ENCODE measurements around a stretch of chr16.

- PRO-cap, result no peak
Measured at GRCh38 chr16:57450688-57451275, 3.5 kb downstream of the COQ9 start.

DNA sequence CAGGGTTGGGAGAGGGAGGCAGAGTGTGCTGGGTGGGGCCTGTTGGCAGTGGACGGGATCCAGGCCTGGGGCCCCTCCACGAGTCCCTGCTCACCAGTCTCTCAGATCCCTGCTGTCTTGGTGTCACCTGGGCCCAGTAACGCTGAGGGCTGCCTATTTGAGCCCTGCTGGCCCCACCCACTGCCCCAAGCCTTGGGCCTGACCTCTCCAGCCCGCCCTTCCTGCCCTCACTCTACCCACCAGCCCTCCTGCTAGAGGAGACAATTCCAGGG is 21.6 kb downstream of the CCDC102A start:
- PRO-cap, result no peak

GRCh38 chr16:57529951-57530599 is 6.3 kb downstream of the CCDC102A start:
- PRO-cap, result no peak

- PRO-cap, result no peak
Measured at GRCh38 chr16:57624130-57624601, 4.3 kb upstream of the ADGRG1 start.

- PRO-cap, result no peak
Measured at GRCh38 chr16:57630415-57631394, 2.3 kb downstream of the ADGRG1 start.

GRCh38 chr16:57786800-57787528 is 15.3 kb downstream of the KIFC3 start:
- PRO-cap, result no peak

- PRO-cap, result no peak
Measured at GRCh38 chr16:57807911-57808558, 5.7 kb upstream of the KIFC3 start.

DNA sequence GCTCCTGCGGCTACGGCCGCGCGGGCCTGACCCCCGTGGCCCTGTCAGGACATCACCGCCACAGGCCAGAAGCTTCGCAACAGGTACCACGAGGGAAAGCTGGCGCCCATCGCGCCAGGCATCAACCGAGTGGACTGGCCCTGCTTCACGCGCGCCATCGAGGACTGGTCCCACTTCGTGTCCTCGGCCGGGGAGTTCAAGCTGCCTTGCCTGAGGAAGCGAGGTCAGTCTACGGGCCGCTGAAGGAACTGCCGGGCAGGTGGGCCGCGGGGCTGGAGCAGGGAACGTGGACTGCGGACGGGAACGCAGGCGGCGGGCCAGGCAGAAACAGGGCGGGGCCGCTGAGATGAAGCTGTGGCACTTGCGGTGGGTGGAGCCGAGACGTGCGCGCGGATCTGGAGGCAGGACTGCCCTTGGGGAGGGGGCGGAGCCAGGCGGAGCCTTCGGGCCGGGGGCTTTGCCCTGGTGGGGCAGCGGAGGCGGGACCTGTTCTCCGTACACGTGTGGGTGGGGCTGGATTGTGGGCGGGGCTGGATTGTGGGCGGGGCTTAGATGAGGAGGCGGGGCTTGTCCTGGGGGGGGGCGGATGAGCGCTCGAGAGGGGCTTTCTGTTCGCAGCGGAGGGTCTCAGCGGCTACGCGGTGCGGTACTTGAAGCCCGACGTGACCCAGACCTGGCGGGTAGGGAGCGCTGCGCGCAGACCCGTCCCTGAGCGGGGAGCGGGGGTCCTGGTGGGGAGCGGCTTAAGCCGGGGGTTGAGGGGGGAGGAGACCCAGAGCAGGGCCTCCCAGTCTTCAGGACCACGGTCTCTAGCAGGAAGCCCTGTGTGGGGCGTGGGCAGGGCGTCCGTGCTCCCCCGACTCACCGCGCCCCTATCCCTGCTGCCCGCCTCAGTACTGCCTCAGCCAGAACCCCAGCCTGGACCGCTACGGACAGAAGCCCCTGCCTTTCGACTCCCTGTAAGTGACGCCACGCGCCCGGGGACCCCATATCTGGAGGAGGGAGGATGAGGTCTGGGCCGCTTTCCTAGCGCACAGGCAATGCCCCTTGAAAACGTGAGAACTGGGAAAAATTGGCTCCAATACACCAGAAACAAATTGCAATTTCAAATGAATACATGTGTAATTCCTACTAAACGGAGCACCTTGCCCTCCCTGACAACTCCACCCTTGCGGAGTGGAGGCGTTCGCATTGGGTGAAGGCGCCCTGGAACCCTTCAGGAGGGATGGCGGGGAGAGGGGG is 8.7 kb downstream of the TEPP start:
- PRO-cap, result no peak

DNA sequence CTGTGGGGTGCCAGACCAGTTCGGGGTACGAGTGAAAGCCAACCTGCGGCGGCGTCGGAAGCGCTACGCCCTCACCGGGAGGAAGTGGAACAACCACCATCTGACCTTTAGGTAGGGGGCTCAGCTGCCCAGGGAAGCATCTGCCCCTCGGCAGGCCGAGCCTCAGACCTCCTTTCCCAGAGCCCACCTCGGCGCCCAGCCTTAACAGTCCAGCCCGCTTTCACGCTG is 12.6 kb downstream of the MMP15 start:
- PRO-cap, result no peak

DNA sequence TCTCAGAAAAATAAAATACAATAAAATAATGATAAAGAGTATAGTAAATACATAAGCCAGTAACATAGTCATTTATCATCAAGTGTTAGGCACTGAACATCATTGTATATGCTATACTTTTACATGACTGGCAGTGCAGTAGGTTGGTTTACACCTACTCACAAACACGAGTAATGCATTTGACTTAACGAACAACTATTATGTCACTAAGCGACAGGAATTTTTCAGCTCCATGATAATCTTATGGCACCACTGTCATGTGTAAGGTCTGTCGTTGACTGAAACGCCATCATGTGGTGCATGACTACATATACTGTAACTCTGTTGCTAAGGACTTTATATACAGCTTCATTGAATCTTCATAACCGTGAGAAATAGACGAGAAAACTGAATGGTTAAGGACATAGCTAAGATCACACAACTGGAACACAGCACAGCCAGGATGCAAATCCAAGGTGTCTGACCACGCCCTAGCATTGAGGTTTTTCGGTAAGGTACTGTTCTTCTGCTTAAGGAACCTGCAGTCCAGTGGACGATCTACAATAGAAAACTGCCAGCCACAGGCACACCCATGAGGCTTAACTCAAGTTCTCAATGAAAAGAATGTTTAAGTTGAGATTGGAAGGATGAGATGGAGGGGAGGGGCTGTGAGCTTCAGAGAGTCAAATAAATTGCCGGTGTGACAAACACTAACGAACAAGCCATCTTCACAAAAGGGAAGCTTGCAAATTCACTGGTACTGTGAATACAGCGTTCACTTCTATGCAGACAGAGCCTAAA is 3.3 kb downstream of the CFAP20 start:
- PRO-cap, result no peak

DNA sequence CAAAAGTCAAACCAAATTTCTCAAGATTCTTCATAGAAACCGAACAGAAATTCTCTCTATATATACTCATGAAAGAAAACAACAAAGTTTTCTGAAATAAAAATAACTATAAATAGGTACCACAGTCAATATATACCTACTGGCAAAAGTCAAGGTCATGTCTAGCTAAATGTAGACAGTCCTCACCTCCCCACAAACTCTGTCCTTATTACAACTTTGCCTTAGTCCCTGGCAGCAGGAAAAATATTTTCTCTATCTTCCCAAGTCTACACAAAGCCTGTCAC is 2.8 kb downstream of the CFAP20 start:
- PRO-cap, result no peak

DNA sequence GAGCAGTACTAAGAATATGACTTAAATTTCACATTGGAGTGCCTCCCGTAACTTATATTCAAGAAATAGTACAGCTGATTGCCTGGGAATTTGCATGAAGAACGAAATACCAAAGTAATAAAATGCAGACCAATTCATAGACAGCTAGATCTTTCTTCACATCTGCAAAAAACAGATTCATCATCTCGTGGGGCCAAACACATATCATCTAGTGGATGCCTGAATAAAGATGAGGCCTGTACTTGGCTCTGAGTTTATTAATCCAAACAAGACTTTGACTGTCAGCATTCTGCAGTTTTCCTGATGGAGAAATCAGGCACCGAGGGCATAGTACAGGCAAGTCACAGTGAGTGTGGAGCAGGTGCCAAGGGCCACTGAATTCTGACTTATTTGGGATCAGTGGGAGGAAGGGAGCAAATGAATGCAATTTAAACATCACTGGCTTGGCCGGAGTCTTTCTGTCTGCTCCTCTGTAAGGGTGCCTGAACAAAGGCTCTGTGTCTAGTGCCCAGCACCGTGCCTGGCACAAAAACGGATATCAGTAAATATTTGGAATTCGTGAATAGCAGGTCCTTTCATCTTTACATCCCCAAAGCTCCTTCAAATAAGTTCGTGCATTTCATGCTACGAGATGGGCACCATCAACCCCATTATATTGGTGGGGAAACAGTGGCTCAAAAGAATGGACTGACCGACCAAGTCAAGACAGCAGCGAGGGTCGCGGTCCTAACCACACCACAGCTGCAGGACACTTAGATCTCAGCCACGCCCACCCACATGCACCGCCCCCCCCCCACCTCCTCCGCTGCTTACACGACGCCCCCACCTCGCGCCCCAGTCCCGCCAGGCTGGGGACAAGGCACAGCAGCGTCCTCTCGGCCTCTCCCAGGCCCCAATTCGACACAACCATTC is 877 bp downstream of the CFAP20 start:
- PRO-cap, result unidirectional peak, plus-strand start at position 837 of the sequence

GRCh38 chr16:58196692-58197547 is 986 bp downstream of the CSNK2A2 start:
- PRO-cap, result no peak

DNA sequence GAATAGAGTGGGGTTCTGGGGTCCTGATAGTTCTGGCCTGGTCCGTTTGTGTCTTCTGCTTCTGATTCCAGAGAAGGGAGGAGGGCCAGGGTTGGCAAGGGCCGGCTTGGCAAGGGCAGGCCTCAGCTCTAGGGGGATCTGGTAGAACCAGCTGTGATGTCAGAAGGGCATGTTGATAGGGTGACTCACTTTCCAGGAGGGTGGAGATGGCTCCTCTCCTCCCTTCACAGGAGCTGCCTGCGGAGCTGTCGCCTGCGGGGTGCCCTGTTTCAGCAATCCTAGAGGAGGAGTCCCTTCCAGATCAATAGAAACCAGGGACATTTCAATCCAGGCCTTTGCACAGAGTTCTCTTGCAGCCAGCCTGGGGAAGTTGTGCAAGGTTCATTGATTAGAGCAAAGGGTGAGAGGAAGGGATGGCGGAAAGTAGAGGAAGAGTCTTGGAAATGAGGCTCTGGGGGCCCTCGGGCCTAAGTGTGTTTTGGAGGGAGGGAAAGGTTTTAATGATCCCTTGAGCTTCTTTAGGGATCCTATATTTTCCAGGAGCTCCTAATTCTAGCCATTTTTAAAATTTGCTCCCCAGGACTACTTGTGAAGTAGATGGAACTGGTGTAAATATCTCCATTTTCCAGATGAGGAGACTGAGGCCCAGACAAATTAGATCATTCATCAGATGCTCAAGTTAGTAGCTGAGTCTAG is 24.7 kb upstream of the CSNK2A2 start:
- PRO-cap, result no peak

DNA sequence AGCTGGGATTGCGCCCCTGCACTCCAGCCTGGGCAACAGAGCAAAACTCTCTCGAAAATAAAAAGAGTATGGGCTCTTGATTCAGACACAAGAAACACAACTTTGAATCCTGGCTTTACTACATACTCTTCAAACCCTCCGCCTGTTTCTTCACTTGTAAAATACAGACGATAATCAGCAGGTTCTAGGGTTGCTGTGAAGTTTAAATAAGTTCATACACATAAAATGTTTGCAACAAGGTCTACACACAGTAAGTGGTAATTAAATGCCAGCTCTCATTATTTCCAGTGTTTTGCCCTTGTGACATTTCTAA is 32.0 kb downstream of the GINS3 start:
- PRO-cap, result no peak

GRCh38 chr16:58426079-58426455 is 33.8 kb downstream of the GINS3 start:
- PRO-cap, result no peak

DNA sequence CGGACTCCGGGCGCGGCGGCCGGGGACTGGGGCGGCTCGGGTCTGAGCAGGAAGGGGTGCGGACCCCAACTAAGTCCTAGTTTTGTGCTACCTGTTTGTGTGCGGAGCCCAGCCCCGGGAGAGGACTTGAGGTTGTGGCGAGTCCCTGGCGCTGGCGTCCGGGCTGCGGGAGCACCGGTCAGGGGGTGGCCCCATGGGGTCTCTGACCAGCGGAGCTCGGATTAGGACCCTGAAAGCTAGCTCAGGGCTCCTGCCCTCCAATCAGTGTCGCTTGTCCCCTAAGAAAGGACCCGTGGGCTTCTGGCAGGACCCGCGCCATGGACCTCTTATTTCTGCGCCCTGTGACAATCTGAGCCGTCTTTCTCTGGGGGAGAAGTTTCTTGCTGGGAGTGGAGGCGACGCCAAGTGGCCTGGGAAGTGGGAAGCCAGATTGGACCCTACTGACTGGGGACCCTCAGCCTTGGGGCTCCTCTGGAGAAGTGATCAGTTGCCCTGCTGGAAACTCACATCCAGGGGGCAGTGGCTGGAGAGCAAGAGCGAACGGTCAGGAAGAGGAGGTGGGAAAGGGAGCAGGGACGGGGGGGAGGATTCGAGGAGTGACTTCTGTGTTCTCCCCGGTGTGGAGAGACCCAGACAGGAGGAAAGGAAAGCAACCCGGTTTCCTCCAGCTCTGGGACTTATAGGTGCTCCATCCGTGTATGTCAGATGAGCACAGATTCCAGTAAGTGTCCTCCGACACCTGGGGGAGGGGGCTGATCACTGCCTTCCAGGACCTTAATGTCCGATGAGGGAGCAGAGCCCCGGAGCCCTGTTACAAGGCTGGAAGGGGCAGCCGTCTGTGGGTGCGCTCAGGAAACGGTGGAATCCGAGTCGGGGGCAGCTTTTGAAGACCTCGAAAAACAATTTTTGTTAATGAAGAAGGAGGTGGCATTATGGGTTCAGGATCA is 35.2 kb upstream of the NDRG4 start:
- PRO-cap, result no peak

DNA sequence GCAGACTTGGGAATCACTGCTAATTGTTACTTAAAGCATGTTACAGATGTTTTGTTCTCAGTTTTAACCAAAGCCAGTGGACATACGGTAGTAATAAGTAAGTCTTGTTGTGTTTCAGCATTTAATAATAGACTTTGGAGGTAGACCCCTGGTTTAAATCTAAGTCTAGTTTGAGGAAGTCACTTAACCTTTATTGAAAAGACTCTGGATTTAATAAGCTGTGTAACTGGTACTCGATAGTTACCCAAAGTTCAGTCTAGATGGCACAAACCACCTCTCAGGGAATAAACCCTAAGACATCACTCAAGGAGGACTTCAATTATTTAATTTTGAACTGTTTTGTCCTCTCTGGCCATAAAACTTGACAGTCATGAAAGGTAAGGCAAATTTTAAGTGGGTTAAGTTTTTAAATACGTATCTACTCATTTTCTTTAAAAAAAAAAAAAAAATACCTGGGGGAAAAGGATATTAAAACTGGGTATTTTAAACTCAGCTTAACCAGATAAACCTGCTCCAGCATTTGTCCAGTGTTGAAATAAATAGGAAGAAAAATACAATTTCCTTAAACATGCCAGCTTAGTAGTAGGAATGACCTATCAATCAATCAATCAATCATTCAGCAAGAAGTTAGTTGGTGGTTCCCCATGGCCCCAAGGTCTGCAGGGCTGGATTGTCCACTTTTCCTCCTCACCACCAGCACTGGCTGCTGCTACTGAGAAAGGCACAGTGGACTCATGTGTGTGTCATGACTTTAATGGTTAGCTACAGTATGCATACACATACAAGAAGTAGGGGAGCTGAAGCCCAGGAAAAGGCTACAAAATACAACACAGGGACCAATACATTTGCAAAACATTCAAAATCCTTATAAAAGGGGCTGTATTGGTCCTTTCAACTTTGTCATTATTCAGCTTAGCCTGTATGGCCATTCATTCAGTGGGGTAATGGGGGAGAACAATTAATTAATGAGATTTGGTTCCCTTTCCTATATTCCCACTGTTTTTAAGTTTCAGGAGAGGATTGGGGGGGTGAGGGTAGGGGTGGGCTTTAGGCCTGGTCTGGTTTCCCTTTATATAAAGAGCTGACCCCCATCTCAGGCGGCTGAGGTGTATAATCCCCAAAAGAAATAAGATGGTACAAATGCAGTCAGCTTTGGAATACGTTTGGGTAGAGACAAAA is 4.3 kb downstream of the SETD6 start:
- PRO-cap, result no peak

DNA sequence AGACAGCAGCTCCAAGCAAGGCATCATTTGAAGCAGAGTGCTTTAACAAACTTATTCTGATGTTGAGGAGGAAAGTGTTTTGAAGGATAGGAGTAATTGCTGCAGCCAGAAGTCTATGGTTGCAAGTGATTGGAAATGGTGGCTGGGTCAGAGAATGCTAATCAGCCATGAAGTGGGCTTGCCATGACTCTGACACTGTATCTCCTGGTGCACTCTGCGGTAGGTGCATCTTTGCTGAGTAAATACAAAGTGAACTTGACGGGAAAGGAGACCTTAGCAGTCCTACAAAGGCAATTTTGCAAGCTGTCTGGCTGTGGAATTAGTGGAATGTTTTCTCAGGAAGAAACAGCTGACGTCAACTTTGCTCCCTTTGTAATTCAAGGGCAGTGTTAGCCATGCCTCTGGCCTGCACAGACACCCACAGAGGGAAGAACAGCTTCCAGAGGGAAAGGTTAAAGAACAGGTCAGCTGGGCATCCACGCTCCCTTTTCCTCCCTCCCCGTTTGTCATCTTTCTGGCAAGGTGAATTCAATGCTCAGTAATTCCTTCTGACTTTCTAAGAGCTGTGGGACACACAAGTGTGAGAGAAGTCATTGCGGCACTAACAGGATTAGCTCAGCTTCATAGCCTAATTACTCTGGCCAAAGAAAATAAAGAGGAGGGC is 476.8 kb upstream of the GOT2 start:
- PRO-cap, result no peak

DNA sequence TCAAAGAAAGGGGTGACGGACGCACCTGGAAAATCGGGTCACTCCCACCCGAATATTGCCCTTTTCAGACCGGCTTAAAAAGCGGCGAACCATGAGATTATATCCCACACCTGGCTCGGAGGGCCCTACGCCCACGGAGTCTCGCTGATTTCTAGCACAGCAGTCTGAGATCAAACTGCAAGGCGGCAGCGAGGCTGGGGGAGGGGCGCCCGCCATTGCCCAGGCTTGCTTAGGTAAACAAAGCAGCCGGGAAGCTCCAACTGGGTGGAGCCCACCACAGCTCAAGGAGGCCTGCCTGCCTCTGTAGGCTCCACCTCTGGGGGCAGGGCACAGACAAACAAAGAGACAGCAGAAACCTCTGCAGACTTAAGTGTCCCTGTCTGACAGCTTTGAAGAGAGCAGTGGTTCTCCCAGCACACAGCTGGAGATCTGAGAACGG is 234.5 kb downstream of the CDH8 start:
- PRO-cap, result no peak